Occipital lobe (tissue), 2 donors: Measurements from ENCODE around the gene JAG1.

GRCh38 chr20:10640784-10641405 lies 32.9 kb downstream of the JAG1 start:
- RAMPAGE, long total RNA = no peak

DNA sequence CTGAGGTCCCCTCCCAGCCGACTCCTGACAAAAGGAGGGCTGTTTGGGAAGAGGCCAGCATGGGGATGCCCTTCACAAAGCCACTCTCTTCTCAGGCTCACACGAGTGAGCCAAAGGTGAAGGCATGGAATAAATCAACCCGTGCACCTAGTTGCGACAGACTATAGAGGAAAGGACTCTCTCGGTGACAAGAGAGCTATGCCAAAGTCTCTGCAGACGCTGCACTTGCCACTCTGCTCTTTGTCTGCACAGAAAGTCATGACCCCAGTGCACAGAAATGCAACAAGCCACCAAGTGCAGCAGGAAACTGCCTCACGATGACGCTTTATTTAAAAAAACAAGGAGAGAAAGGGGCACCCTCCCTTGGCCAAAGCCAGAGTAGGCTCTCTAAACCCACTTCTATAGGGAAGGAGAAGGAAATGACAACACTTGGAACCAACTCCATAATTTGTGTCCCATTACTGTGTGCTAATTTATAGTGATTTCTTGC lies 21.0 kb downstream of the JAG1 start:
- RAMPAGE, long total RNA = no peak

- RAMPAGE, long total RNA = no peak
Measured at GRCh38 chr20:10653330-10654193, 20.2 kb downstream of the JAG1 start.

GRCh38 chr20:10658420-10658912 lies 15.3 kb downstream of the JAG1 start:
- RAMPAGE, long total RNA = no peak

DNA sequence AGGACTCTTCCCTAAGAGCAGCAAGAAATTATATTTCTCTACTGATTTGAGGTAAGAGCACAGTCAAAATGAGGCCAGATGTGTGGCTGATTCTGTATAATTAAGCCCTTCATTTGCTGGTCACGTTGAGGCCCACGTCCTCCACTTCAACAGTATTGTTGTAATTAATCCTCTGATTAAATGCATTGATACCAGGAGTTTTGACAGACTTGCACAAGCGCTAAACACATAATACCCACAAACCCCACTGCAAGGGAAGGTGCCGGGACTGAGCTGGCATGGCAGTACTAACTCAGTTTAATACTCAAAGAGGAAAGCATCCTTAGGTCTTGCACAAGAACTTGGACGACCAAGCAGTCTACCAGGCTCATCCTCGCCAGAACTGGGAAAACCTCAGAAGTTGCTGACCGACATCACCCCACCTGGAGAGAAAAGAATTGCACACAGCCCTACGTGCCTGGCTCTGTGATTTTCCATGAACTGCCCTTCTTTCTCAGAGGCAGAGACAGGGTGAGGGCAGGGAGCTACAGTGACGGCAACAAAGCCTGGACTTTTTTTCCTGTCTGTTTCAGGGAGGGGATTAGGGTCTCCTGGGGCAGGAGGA lies 8.2 kb downstream of the JAG1 start:
- RAMPAGE, long total RNA = no peak

DNA sequence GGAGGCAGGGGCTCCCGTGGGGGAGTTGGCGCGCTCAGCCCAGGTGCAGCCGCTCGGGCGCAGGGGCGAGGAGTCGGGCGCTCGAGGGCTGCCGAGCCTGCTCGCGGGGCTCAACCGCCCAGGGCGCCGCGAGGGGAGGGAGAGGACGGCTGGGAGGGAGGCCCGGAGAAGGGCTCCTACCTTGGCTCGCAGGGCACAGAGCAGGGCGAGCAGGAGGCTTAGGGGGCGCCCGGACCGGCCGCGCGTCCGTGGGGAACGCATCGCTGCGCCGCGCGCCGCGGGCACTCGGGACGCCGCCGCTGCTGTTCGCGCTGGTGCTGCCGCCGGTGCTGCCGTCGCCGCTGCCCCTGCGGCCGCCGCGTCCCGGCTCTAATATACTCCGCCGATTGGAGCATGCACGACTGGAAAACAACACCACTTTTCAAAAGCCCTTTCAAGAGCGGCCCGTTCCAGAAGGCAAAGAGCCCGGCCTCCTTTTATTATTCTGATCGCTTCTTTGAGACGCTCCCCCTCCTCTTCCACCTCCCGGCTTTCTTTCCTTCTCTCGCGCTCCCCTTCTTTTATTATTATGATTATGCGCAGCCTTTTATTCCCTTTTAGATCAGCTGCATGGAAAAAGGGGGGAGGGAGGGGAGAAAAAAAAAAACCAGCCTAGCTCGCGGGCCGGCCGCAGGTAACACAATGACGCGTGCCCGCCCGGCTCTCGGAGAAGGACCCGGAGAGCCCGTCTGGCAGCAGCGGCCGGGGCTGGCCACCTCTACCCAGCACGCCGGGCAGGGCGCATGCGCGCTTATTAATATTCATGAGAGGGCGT lies at the start of gene JAG1:
Gene JAG1 (minus strand): TSS at position 730 of the 814 bp plus-strand sequence.
- RAMPAGE, long total RNA = no peak

GRCh38 chr20:10674299-10675401 lies 851 bp upstream of the JAG1 start:
- RAMPAGE, long total RNA = no peak

- RAMPAGE, long total RNA = no peak
Measured at GRCh38 chr20:10982266-10982985, 308.6 kb upstream of the JAG1 start.

GRCh38 chr20:11403677-11404178 lies 514.0 kb upstream of the BTBD3 start:
- RAMPAGE, long total RNA = no peak

DNA sequence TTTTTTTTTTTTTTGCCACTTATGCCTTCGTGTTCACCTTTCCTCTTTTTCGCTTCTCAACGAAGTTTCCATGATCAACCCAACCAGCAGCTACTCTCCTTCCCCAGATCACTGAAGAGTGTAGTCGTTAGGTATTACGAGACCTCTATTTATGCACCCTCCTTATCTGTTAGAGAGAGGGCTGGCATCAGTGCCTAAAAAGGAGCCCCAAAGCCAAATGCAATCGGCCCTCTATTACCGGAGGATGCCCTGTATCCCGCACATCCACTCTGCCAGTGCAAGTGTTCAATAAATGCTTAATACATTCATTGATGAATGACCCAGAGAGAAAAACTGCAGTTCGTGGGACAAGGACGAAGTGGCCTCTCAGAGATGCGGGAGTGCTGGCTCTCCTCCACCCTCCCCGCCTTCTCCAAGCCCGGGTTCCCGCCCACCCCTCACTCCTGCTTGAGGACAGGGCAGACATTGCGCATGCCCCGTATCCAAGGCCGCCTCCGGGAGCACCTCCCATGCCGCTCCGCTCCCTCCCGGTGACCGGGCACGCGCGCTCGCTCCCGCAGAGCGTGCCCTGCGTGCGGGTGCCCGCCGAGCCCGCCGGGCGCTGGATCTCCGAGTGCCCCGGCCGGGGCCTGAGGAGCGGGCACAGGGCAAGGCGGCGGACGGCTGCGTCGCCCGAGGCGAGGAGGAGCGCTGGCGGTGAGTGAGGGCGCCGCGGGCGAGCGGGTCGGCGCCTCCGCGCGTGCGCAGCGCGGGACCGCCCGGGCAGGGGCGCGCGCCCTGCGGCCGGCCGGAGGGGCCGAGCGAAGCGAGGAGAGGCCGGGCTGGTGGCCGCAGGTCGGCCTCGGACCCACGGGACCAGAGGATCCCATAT lies 27.2 kb upstream of the BTBD3 start:
- RAMPAGE, long total RNA = no peak

GRCh38 chr20:11919039-11919384 lies 1.3 kb downstream of the BTBD3 start:
- RAMPAGE, long total RNA = no peak

GRCh38 chr20:12857734-12858073 lies 151.1 kb upstream of the SPTLC3 start:
- RAMPAGE, long total RNA = no peak

DNA sequence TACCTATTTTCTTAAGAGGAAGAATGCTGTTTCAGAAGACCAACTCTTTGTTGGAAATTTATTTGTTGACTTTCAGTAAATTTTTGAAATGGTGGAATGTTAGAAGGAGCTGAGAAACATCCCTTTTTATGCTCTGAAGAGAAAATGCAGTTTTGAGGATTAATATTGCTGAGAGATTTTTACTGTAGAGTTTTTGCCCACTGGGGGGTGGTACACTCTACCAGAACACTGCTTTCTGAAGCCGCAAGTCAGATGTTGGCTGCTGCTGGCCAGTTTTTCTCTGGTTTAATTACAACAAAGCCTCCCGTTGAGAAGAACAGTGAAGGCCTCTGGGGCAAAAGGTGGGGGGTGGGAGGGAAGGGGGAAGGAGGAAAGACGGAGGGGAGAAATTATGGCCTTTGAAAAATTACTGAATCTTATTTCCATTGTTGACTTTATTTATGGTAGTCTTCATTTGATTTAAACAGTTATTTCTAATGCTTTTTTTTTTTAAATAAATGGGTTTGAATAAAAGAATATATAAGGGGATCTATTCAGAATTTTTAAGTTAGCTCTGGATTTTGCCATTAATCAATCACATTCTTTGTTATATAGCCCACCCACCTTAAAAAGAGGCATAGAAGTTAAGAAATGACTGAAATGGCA lies 3.0 kb downstream of the FLRT3 start:
- RAMPAGE, long total RNA = no peak

- RAMPAGE, long total RNA = no peak
Measured at GRCh38 chr20:14924493-14924748, 587.0 kb upstream of the FLRT3 start.

- RAMPAGE, long total RNA = no peak
Measured at GRCh38 chr20:16717646-16717845, 12.3 kb upstream of the SNRPB2 start.

GRCh38 chr20:17393852-17394060 lies 137.4 kb downstream of the BFSP1 start:
- RAMPAGE, long total RNA = no peak

DNA sequence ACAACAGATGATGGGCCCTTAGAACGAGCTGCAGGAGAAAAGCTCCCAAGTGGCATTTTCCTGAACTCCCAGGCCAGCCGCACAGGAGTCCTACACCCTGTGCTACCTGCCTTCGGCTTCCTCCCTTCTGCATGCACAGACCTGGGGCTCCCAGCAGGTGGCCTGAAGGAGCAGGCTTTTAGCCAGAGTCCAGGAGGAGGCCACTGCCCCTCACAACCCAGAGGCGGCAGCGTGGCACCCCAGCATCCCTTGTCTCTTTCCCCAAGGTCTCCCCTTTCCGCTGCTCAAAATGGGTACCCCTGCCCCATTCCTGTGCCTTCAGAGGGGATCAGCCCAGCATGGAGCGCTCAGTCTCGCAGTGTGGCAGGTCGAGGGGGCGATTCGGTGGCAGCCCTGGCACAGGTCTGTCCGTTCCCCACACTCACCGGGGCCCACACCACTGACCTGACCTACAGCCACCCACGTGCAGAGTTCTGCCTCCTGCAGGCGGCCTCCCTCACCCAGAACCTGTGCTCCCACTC lies 41.6 kb downstream of the DSTN start:
- RAMPAGE, long total RNA = no peak

DNA sequence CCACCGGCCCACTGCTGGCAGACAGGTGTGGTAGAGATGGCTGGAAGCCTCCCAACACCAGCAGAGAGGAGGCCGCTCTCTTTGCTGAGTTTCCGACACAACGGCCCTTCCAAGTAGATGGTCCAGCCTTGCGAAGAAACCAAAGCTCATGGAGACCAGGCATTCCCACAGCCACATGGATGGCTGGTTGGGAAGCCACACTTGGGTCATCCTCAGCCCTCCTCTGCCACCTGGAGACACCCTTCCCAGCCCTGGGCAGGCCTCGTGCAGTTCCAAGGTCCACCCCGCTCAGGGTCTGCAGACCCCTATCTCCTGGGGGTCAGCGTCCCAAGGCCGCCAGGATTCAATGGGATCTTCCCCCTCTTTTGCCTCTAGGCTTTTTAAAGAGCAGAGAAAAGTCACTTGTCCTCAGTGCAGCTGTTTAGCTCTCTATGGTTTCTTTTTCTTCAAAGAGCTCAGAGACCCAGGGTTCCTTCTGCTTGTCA lies 43.8 kb downstream of the RRBP1 start:
- RAMPAGE, long total RNA = no peak

DNA sequence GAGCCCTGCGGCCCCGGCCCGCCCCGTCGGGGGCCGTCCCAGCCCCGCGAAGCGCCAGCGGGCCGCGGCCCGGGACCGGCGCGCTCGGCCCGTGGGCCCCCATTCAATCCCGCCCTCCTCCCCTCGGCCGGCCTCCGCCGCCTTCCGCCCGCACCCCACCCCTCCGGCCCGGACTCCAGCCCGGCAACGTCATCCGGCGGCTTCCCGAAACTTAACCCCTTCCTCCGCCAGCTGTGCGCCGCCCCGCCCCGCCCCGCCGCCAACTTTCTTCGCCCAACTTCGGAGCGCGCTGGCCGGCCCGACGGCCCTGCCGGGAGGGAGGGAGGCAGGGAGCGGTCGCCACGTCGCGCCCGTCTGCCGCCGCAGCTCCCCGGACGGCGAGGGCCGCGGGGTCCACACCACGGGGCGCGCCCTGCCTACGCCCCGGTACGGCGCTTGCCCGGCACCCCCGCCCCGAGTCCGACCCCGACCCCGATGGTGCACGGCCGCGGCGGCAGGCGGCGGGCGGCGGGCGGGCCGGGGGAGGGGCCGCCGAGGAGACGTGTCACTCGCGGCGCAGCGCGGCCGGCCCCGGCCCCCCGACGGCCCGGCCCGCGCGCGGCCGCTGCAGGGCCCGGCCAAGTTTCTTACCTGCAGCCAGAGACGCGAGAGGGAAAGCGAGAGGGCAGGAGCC lies 508 bp downstream of the RRBP1 start:
- RAMPAGE, long total RNA = no peak

DNA sequence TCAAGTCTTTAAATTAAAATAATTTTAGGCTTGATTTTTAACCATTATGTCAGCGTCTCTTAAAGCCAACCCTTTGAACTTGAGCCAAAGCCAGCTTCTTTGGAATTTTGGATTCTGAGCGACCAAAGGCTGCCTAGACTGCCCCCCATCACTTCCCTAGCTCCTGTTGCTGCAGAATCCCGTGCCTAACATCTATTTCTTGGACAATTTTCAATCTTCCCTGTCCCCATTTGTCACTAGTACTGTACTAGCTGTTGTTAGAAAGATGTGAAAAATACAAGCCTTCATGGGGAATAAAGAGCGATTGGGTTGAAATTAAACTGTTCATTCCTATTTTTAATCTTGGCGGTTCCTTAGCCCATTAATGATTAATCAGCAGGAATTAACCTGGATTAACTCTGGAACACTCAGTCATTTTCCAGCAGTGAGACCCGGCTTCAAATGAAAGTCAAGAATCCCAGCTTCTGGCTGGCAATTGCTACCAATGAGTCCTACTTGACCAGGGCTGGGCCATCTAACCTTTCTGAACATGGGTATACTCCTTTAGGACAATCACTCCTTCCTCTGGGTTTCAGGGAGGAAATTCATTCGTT lies 1.3 kb upstream of the RRBP1 start:
- RAMPAGE, long total RNA = no peak